Peripheral blood mononuclear cell (primary cell): ENCODE results near the genes CYP2J2, TM2D1 and EFCAB7.

DNA sequence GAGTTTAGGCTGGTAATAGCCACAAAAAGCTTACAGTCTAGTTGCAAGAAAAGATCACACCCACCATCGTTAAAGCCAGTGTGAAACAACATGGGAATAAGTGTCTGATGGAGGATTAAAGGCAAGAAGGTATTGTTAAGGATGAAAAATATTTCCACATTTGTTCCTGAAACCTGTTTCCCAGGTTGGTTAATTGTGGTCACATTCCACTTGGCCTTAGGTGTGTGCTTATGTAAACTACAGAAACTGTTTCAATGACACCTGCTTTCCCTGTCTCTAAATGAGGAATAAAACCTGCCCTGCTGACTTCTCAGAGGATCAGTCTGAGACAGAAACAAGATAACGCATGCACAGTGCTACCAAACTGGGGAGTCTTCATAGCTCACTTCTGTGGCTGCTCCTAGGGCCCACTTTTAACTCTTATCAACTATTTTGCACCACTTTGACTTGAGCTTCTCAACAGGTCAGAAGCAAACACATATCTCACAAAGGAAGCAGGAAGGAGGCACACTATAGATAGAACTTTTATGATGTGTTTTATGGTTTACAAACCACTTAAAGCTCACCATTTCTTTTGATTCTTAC is 33.7 kb downstream of the CYP2J2 start:
- PRO-cap, 8 experiments, result no peak in any of the 8 experiments

DNA sequence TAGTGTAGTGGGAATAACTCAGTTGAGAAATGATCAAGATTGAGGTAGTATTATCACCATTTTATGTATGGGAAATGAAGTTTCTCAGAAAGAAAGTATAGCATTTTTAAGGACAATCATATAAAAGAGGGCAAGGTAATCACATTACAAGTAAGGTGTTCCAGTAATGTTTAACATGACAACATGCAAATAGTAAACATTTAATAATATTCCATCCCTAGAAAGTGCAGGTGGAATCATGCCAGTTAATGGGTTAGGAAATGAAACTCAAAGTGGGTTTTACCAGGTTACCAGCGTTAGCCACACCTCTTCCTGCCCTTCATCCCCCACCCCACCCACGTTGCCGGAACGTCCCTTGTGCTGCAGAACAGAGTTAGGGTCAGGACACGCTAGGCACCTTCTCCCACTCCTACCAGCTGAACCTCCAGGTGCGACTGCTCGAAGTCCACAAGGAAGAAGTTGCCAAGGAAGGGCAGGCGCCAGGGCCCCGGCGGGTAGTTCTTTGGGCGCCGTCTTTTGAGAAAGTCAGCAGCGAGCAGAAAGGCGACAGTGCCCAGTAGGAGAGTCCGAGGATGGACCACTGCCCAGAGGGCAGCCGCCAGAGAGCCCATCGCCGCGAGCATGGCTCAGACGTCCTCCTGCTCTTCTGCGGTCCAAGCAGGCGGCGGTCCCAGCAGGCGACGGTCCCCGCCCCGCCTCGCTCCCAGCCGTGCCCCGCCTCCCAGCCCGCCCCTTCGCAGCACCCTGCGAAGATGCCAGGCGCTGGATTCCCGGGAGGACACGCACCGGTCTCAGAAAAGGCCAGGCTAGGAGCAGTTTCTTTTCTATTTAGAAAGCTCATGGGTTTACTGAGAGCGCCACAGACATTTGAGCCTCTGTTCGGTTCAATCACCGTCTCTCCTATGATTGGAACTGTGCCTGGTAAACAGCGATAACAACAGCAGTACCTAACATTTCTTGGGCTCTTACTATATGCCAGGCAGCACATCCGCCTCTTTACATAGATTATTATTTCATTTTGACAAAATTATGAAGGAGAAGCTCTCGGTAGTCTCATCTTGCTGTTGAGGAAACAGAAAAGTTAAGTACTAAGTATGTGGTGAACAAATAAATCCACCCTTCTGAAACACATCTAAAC is at the start of gene CYP2J2:
Gene CYP2J2, minus strand, starts transcription at position 650 of the 1,138 bp plus-strand sequence.
- PRO-cap, 8 experiments, result peak in 1 of 8 experiments; most common plus-strand start position 358 of the sequence (in 1); most common minus-strand start position 648 of the sequence (in 1)

- PRO-cap, 8 experiments, result no peak in any of the 8 experiments
Measured at GRCh38 chr1:60621227-60621939, 461.0 kb upstream of the NFIA start.

- PRO-cap, 8 experiments, result no peak in any of the 8 experiments
Measured at GRCh38 chr1:60864813-60865883, 217.2 kb upstream of the NFIA start.

DNA sequence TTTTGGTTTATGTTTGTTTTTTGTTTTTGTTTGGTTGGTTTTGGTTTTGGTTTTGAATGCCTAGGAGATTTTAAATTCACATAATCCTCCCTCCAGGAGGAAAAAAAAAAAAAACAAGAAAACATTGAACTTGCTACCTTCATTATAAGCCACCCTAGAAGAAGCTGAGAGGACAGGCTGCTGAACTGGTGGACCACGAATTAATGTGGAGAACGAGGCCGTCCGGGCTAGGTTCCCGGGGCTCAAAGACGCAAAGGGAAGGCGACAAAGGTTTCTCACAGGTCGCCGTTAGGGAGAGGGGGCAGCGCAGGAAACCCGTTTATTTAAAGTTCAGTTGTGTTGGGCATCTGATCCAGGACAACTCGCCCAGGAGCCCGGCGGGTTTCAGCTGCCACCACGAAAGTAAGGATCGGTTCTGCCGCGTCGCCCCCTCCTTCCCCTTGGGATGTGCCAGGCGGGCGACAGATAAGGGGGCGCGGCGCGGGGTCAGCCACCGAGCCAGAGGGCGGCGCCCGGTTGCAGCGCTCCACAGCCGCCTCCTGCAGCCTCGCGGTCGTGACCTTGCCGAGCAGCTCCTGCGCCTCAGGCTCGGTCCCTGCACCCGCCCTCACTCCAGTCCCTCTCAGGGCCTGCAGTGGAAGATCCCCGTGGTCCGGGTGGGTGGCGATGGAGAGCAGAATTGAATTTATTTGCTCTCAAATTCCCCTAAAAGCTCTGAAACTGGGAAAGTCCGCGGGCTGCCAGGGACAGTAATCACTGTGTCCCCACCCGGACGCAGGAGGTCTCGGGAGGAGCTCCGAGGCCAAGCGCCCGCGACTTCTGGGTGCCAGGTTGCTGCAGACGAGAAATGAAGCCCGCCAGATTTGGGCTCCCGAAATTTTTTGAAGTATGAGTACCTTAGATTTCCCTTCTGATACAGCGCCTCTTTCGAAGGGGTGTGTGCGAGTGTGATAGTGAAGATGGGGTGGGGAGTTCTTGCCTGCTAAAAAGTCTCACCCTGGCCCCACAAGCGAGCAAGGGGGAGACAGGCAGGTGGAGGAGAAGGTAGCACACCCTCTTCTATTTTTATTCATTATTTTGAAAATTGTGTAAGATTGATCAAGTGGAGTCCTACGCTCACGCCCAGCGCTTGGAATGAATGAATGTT is 28.5 kb upstream of the NFIA start:
- PRO-cap, 8 experiments, result no peak in any of the 8 experiments

DNA sequence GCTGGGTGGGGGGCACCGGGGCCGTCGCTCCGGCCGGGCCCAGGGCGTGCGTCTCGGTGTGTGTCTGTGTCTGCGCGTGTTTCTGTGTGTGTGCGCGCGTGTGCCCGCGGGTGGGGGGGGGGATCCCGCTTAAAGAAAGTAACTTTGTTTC is 392 bp downstream of the NFIA start:
- PRO-cap, 8 experiments, result no peak in any of the 8 experiments

GRCh38 chr1:61098903-61099644 is 16.7 kb downstream of the NFIA start:
- PRO-cap, 8 experiments, result no peak in any of the 8 experiments

- PRO-cap, 8 experiments, result no peak in any of the 8 experiments
Measured at GRCh38 chr1:61142585-61143297, 60.4 kb downstream of the NFIA start.

DNA sequence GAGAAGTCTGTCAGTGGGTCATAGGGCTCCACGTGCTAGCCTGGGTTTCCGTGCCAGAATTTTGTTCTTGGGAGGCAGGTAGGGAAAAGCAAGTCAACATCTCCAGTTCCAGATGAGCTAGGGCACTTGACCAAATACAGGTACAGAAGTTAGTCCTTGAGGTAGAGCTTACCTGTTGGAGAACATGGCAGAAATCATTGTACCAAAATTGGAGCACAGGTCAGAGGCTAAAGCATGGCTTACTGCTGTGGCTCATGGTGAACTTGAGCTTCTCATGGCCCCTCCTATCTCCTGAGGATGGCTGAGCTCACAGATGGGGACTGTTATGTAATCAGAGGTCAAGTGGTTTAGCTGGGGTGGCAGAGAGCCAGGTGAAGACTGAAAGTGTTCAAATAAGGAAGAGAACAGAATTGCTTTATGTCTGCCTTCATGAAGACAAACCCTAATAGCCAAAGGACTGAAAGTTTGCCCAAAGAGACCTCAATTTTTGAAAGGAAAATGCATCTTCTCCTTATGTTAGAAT is 170.9 kb downstream of the NFIA start:
- PRO-cap, 8 experiments, result no peak in any of the 8 experiments

DNA sequence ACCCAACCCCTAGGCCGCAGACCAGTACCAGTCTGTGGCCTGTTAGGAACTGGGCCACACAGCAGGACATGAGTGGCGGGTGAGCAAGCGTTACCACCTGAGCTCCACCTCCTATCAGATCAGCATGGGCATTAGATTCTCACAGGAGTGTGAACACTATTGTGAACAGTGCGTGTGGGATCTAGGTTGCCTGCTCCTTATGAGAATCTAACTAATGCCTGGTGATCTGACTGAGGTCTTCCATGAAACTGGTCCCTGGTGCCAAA is 208.7 kb downstream of the TM2D1 start:
- PRO-cap, 8 experiments, result no peak in any of the 8 experiments

DNA sequence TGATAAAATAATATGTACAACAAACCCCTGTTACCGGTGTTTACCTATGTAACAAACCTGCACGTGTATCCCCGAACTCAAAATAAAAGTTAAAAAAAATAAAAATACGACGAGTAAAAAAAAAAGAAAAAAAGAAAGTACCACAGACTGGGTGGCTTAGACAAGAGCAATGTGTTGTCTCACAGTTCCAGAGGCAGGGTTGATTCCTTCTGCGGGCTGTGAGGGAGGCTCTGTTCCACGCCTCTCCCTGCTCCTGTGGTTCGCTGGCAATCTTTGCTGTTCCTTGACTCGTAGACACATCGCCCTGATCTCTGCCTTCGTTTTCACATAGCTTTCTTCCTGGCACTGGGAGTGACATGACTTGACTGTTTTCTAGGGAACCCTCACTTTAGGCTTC is 133.7 kb downstream of the TM2D1 start:
- PRO-cap, 8 experiments, result no peak in any of the 8 experiments

DNA sequence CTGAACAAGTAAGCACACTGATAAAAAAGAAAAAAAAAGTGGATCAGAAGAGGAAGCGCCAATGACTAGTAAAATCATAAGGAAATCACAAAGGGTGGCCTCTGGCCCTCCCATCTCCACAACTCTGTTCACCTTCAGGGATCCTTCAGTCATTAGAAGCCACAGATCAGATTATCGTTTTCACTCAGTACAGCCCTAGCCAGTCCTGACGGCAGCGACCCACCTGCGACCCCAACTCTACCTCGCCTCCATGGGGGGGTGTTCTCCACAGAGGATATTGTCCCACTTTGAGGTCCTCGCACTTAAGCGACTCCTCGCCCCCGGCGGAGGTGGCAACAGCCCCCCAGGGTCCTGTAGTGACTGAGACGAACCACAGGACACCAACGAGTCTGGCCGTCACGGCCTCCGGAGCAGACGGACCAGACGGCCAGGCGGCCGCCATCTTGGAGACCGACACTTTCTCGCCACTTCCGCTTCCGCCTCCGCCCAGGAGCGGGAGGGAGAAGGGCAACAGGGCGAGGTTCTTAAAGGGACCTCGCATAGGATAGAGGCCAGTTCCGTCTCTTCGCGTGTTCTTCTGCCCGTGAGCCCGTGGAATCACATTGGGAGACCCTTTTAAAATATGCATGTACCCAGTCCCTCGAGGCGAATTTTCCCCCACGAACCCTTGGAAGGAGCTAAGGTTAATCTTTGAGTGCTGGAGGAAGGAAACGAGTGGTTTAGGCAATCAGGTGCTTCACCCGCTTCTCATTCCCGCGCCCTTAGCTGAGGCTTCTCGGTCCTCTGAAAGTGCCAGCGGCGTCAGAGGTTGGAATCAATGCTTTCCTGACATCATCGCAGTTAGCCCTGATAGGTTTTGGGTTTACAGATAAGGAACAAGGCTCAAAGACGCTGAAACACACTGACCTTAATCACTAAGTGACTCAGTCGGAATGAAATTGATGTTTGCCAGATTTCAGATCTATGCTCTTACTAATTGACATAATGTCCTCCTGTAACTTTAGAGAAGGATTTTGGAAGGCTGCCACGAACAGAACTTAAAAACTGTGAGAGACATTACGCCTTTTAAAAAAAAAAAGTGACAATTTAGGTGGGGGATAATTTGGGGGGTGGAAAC is at the start of gene TM2D1:
Gene TM2D1, minus strand, starts transcription at position 463 of the 1,117 bp plus-strand sequence.
- PRO-cap, 8 experiments, result peak in 8 of 8 experiments; most common plus-strand start position 554 of the sequence (in 7); most common minus-strand start position 416 of the sequence (in 5)

DNA sequence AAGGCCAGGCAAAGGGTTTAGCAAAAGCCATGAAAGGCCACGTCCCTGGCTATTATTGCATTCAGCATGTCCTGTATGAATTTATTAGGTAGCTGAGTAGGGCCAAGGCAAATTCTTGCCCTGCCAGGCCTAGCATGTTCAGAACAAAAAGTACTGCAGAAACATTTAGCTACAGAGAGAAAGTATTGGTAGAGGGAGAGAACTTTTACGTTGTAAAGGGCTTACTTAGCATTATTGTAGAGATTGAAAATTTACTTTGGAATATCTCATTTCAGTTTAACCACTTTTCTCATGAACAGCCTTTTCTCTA is 94.4 kb downstream of the PATJ start:
- PRO-cap, 8 experiments, result no peak in any of the 8 experiments

GRCh38 chr1:61869472-61870135 is 127.3 kb downstream of the PATJ start:
- PRO-cap, 8 experiments, result no peak in any of the 8 experiments

DNA sequence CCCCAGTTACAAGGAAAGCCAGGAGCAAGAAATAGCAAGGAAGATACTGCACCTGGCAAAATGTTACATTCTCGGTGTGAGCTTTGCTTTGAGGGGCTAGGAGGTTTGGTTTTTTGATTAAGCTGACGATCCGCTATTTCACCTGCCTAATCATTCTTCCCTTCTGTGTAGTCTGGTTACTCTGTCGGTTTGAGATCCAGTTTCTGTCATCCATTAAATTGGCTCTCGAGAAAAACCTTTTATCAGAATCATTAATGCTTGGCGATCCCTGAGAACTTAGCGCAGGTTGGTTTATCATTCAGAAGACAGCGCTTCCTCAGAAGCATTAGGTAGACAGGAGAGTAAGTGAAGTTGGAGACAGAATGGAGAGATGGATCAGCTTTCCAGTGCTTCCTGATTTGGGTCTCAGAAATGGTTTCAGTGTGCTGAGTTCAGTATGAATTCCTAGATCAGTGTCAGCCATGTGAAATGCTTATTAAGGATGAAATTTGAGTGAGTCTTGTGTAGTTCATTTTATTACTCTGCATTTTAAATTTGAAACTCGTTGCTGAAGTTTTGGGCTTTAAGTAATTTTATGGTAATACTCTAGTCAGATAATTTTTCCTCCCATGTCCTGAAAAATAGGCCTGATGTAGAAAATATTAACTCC is 1.3 kb downstream of the USP1 start:
- PRO-cap, 8 experiments, result no peak in any of the 8 experiments

- PRO-cap, 8 experiments, result no peak in any of the 8 experiments
Measured at GRCh38 chr1:62648041-62648651, 40.0 kb downstream of the DOCK7 start.

DNA sequence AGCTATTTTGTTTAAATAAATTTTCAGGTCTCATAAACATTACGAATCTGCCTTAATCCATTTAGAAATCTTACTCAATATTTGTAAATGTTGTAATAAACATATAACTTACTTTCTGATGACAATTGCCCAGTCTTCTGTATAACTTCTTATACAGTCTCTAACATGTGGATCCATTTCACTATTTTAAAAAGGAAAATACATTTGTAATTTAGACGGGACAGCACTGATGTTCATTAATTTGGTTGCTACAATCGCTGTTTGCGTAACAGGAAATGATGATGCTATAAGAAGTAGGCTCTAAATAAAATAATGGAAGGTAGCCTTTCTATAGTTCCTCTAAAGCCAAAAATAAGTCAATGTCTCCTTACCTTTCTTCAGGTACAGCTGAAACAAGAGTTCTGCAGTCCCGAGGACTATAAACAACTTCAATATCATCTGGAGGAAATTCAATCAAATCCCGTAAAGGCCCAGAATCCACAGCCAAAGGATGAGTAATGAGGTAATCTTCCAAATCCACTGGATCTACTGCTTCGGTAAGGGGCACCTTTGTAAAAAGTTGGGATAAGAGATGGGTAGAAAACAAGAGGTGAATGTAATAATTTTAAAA is 34.5 kb downstream of the DOCK7 start:
- PRO-cap, 8 experiments, result no peak in any of the 8 experiments

DNA sequence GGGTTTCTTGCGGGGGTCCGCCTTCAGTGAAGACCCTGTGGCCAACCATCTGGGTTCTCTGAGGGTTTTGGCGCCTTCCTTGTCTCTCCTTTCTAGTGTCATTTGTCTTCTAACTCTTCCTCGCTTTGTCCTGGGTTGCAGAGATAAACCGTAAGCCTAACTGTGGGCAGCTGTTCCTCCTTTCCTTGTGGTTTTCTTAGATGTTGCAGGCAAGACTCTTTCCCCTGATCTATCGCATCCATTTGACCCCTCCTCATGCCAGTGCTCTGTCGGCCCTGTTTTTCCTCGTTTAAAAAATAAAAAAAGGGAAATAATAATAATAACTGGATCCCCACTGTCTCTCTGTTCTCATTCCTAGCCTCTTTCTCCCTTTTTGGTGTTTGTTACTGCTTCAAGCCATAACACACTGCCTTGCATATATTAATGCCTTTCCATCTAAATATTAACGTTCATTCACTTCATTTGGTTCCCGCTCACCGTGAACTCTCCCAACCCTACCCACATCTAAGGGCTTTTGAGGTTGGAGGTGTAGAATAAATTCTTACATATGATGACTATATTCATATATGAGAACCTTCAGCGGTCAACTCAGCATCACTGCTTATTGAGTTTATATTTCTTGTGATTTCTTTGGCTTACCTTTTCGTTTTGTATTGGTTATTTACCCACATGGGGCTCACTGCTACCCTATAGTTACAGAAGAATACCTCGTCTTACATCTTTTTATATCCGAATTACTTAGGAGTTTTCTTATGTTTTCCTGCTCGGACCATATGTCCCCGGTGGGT is 606 bp downstream of the ATG4C start:
- PRO-cap, 8 experiments, result no peak in any of the 8 experiments

- PRO-cap, 8 experiments, result no peak in any of the 8 experiments
Measured at GRCh38 chr1:63487664-63488135, 35.3 kb downstream of the ITGB3BP start.

DNA sequence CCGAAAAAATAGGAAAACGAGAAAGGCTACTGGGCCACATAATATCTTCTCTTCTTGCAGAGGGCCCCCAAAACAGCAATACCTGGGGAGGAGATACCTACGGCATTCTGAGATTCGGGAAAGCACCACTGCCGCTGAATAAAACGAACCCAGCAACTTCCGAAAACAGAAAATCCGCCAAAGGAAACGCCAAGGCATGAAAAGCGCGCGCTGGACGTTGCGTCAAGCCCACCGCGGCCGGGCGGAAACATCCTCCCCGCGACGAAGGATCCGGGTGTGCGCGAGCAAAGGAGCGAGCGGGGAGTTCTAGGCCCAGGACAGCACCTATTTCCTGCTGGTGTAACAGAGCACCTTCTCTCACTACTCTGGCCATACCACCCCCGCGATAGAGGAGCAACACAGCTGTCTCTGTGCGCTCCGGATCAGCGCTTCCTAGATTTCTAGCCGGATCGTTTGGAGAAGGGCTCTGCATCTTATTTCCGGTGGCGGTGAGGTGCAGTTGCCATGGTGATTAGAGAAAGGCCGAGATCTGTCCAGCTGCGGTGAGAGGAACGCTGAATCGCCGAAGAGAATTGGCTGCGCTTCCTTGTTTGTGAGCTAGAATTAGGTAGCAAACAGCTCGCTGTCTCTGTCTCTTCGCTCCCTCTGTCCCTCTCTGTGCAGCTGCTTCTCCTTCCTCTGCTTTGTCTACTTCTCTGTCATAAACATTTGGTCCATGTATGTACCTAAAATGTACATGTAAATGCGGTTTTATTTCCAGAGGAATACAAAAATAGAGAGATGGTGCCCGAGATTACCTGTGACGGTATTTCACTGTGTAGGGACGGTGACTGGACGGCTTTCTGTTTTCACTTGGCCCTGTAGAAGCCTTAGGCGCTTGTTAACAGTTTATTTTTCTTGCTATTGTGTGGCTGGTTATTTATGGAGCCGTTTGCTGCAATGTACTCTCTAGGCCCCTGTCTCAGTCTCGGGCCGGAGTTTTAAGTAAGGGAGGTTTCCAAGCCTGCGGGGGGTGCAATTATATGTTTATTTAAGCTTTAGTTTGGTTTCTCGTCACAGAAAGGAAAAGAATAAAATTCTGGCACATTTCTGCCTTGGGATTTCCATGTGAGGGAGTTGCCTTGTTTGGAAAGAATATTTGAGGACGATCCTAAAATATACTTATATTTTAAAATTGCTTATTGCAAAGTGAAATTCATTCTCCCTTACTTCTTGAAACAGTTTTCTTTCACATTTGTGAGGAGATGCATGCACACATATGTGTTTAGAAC is at the start of gene EFCAB7:
Gene EFCAB7, plus strand, starts transcription at position 498 of the 1,271 bp plus-strand sequence.
- PRO-cap, 8 experiments, result peak in 8 of 8 experiments; most common plus-strand start position 372 of the sequence (in 4); most common minus-strand start position 173 of the sequence (in 7)